SJSA1 (cell line): ENCODE measurements around a stretch of chr2.

DNA sequence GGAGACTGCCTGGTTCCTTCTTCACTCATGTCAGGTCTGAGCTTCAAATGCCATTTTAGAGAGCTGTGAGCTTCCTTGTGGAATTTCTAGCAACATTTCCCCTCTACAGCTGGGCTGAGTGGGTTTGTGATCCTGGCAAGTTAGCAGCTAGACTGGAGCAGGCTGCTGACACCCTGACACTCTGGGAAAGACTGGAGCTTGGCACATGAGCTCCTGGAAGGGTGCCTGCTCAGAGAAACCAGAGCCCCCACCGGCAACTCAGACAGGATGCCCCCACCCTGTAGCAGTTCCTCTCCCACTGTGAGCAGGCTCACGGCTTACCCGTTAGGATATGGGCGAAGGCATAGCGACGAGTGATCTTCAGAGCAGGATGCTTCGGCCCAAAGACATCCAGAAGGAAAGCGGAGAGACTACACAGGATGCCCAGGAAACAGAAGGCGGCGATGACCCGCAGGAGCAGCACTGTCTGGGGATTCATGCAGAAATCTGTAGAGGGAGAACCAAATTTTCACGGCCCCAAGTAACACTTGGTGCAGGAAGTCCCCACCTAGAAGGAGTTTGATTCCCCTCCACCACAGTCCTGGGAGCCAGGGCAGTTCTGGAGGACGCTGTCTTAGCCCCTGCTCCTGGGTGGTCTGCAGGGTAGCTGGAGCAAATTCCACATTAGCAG lies 11.2 kb downstream of the TMEM127 start:
- RAMPAGE, long total RNA = no peak

DNA sequence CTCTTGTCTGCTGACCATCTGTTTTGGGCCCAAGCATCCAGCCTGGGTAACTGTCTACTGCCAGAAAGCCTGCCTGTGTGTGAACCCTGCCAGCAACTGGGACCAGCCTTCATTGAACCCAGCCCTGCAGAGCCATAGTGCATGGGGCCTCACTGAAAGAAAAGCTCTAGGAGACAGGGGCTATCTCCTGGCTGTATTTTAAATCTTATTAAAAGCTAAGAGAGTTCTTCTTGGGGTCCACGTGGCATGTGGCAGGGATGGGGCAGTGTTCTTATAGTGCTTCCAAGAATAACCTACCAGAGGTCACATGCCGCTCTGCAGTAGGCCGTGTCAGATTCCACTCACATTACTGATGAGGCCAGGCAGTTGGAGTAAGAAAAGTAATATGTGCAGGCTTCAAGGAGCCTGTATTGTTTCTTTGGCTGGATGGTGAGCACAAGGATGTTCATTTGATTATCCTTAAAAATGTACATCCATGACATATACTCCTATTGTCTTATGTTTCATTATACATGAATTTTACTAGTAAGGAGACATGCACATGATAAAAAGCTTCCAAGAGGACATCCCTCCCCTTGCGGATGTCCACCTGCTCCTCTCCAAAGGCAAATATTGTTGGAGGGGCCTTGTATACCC lies 7.1 kb downstream of the TMEM127 start:
- RAMPAGE, long total RNA = no peak

DNA sequence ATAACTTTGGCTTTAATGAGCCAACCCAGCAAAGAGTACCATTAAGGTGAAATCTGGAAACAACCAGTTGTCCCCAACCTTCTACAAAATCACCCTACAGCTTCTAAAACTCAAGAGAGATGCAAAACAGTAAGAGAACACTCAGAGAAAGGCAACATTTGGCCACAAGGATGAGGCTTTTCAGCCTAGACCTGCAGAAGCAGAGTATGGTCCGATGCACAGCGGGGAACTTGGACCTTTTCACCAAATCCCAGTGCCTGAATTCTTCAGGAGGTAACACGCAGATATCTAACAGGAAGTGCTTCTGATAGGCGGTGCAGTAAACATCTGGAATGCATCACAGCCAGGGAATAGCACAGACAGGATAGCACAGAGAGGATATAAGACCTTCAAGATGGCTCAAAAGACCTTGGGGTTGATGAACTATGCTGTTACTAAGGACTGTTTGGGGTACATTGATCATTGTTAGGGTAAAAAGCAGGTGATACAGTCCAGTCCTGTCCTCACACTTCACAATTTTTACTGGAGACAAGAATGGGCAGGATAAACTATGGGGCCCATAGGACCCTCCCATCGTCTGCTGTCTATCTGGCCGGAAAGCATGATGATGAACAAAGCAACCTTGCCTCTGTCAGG lies 1.7 kb downstream of the TMEM127 start:
- RAMPAGE, long total RNA = no peak

- RAMPAGE, long total RNA = no peak
Measured at GRCh38 chr2:96299240-96299542, 6.2 kb downstream of the SNRNP200 start.

- RAMPAGE, long total RNA = no peak
Measured at GRCh38 chr2:96302964-96303502, 2.3 kb downstream of the SNRNP200 start.

DNA sequence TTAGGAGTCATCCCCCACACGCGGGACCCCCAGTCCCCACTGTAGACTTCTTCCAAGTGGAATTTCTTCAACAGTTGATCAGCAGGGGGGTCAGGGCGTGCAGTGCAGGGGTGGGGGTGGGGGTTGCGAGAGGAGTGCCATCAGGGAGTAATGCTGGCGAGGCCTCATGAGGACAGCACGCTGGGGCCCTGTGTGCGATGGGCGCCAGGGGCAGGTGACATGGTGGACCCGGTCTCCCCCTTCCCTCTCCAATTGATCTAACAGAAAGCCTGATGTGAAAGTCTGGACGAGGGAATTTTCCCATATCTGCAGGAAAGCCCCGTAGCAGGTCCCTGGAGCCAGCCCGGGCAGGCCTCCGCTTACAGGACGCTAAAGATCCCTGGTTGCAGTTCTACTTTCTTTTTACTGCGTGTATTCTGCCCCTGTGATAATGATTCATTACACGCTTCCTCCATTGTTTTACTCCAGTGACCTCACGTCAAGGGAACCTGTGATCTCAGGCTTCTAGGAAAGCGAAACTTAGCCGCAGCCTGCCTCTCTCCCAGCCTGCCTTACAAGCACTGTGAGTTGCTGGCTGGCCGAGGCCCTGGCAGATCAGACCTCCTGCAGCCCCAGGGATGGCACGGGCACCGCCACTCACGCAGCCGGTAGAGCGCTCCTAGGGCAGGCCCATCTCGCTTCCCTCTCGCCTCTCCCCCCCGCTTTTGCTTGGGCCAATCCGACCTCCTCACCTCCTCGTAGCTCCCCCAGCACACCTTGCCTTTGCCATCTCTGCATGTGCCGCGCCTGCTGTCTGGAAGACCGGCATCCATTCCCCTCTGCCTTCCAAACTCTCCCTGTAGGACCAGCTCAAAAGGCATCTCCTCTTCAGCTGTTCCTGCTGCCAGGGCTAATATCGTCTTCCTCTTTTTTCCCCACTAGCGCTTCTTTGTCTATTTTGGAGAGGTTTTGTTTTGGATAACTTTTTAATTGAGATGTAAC lies 19.2 kb downstream of the NEURL3 start:
- RAMPAGE, long total RNA = no peak

- RAMPAGE, long total RNA = no peak
Measured at GRCh38 chr2:96538616-96539004, 2.1 kb downstream of the ARID5A start.

GRCh38 chr2:96663119-96663724 lies 20.7 kb downstream of the FER1L5 start:
- RAMPAGE, long total RNA = no peak

DNA sequence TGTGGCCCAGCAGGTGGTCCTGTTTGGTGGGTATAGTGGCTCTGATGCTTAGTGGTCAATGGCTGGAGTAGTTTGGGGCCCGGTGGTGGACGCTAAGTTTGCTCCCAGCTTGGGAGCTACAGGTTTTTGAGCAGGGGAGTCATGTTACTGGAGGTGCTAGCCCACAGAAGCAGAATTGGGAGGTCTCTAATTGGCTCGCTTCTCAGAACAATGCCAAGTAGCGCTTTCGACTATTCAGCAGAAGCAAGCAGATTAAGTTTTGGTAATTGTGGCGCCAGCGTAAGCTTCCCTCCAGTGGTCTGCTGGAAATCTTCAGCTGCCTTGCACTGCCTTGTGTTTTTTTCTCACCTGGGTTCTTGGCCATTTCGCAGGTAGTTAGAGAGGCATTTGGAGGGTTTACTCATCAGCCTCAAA lies 2.2 kb downstream of the CNNM4 start:
- RAMPAGE, long total RNA = no peak

GRCh38 chr2:96800929-96801151 lies 15.2 kb upstream of the CNNM3 start:
- RAMPAGE, long total RNA = no peak

- RAMPAGE, long total RNA = no peak
Measured at GRCh38 chr2:96868094-96868448, 1.8 kb downstream of the SEMA4C start.

GRCh38 chr2:96870615-96871414 lies 935 bp upstream of the SEMA4C start:
- RAMPAGE, long total RNA = no peak

- RAMPAGE, long total RNA = no peak
Measured at GRCh38 chr2:96888447-96889114, 18.7 kb upstream of the SEMA4C start.

- RAMPAGE, long total RNA = no peak
Measured at GRCh38 chr2:96916103-96916797, 46.4 kb upstream of the SEMA4C start.

GRCh38 chr2:97045925-97046370 lies 48.7 kb downstream of the FAHD2B start:
- RAMPAGE, long total RNA = no peak

DNA sequence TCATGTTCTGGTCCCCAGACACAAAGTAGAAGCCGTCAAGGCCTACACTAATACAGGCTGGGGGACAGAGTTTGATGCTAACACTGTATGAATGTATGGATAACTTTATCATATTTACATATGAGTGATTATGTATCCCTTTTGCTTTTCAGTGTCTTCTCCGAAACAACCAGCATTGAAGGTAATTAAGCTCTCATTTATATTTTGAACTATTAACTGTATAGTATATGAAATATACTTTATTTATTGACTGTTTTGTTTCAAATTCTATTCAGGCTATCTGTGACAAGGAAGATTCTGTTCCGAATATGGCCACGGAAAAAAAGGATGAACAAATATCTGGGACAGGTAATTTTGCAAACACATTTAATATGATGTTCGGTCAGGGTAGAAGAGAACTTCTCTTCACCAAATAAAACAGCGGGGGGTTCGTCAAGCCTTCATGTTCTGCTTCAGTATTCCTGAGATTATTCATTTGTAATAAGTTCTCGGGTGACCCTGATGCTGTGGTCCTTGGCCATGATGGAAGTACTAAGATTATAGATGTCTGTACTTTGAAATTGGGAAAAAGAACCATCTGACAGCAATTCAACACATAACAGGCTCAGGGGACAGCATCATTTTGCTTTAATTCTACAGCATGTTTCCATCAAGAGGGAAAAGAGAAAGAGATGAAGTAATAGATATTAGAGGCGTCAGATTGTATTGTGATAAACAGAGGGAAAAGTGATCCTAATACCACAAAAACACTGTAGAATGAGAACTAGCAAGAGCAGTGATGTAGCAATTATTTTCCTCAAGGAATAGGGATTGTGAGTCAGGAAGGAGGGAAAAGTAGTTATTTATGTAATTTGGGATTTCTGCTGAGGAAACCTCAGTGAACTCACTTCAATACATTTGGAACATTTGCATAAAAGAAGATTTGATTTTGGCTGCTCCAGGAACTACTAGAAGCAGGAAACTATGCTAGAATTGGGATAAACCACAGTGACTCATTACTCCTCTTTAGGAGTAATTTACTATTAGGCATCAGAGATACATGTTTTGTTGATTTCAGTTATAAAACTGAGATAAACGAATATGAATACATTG lies 98.8 kb downstream of the ANKRD36 start:
- RAMPAGE, long total RNA = no peak

DNA sequence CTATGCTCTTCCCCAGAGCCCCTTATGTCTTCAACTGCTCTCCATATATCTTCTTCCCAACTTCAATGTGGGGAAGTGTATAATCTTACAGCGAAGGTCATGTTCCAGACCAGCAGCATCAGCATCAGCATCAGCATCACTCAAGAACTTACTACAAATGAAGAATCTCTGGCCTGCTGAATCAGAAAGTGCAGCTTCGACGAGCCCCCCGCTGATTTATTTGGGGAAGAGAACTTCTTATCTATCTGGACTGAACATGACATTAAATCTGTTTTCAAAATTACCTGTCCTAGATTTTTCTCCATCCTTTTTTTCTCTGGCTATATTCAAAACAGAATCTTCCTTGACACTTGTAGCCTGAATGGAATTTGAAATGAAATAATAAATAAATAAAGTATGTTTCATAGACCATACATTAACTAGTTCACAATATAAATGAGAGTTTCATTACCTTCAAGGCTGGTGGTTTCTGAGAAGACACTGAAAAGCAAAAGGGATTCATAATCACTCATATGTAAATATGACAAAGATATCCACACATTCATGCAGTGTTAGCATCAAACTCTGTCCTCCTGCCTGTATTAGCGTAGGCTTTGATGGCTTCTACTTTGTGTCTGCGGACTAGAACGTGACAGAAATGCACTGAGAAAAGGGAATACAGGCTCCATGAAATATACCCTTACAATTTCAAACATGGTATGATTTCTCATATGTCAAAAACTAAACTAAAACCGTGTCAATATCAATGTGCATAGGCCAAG lies 40.4 kb downstream of the ANKRD36B start:
- RAMPAGE, long total RNA = no peak

DNA sequence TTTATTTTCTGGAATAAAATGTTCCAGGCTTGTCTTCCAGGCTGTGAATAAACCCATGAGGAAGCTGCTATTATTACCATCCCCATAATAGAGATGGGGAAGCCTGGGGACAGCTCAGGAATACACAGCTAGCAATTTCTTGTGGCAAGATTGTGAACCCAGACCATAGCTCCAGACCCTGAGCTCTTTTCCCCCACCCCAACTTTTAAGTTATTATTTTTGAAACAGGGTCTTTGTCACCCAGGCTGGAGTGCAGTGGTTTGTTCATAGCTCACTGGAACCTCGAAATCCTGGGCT lies 6.0 kb downstream of the COX5B start:
- RAMPAGE, long total RNA = no peak

DNA sequence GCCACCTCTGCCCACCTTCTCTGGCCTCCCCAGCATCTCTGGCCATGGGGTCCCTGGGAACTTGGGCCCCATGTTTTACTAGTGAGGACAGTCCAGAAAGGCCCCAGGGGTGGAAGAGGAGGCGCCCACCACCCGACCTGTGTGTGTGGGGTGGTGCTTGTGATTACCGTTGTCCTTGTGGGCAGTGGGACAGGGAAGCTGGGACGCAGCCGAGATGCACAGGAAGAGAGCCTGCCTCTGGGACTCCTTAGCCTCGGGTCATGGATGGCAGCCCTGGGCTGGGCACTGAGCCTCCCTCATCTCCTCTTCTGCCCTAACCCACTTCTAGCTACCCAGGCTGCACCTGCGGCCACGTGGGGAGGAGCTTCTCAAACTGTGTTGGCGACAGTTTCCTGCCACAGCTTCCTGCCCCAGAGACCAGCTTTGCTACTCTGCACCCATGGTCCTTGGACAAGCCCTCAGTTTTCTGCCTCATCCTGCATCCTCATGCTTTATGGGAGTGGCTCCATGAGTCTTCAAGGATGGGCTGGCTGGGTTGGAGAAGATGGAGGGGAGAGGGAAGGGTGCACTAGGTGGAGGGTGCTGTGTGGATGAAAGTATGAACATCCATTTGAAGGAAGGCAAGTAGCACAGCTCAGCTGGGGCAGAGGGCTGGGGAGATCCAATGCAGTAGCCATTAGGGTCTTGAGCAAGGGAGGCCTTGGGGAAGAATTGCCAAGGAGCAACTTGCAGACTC lies 5.2 kb downstream of the ZAP70 start:
- RAMPAGE, long total RNA = no peak

- RAMPAGE, long total RNA = no peak
Measured at GRCh38 chr2:97727926-97728766, 14.8 kb downstream of the ZAP70 start.